ENCODE results near the gene BHLHA9.

DNA sequence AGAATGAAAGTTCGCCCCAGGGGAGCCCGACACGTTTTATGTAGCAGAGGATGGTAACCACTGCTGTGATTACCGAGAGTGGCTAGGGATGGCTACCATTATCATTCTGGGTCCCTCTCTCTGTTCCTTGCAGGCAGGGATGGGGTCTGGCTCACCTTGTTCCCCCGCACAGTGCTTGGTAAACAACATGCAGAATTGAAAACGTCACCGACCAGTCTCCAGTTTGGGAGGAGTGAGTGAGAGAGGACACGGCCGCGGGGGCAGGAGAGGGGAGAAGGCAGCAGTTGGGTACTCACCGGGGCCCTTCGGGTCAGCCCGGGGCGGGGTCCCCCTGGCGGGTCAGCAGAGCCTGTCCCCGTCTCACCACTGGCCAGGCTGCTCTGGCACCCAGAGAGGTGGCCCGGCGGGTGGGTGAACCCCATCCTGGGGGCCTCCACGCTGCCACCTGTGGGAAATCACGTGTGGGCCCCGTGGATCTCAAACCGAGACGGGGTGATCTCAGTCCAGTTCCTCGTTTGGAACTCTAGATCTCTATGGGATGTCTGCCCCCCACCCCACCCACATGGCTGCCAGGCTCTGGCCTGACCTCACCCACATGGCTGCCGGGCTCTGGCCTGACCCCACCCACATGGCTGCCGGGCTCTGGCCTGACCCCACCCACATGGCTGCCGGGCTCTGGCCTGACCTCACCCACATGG lies 34.1 kb upstream of the DOC2B start:
- RRBS: 72% methylated on average over 5 of the region's 27 CpGs

- RRBS: 90% methylated on average over 8 of the region's 30 CpGs
Observed at GRCh38 chr17:305076-306072, 47.2 kb downstream of the RPH3AL start.

GRCh38 chr17:334810-335531 lies 17.6 kb downstream of the RPH3AL start:
- RRBS: no CpG with 5 or more reads among the region's 37 CpGs

DNA sequence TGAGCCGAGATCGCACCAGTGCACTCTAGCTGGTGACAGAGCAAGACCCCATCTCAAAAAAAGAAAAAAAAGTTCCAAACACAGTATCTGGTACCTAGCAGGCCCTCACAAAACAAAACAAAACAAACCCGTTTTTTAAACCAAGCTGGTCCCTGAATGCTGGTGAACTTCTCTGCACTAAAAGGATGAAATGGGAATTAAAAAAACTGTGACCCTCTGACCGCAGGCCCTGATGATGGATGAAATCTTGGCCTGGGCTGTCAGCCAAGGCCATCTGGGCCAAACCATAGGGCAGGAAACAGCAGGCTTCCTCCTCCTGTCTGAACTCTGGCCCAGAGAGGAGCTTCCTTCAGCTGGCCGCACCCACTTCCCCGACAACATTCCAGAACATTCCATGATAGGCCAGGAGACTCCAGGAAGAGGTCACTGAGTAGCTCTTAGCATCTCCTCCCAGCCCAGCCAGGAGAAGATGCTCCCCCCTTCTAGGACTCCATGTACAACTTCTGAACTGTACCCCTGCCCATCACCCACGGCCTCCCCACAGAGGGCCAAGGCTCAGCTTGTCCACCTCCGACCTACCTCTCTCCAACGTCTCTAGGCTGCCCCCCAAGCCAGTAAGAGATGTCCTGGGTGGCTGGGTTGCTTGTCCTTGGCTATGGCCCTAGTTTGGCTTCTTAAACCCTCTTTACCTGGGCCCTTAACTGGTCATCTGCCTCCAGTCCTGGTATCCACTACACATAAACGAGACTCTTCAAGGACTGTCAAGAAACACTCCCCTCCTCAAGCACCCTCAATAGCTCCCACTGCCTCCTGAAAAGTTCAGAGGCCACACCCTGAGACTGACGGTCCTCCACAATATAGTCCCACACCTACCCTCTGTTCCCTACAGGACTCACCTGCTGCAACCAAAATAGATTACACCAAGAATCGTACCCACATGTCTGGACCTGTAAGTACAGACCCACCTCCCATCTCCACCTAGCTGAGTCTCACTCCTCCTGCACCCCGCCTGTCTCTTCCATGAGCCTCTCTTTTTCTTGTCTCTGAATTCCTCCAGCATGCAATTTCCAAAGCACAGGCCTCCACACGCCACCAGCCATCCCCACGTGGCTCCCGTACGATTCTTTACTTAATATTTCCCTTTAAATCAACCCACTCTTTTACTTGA lies 1.7 kb downstream of the RPH3AL start:
- RRBS: no CpG with 5 or more reads among the region's 17 CpGs

- RRBS: no CpG with 5 or more reads among the region's 8 CpGs
Observed at GRCh38 chr17:353032-353552, 485 bp upstream of the RPH3AL start.

DNA sequence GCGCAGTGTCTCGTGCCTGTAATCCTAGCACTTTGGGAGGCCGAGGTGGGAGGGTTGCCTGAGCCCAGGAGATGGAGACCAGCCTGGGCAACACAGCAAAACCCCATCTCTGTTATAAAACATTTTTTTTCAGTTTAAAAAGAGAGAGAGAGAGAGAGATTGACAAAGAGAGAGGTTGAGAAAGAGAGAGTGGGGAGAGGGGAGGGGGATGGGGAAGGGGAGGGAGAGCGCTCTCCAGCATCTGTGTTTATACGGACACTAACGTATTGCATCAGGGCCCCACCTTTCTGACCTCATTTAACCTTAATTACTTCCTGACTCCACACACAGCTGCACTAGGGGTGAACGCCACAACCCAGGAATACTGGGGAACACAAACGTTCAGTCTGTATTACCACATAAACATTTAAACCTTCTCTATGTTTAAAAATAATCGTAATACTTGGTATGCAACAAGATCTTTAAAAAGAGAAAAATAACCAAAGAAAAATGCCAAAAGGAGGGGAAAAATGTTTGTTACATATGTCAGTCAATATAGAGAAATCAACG lies 24.9 kb upstream of the RPH3AL start:
- RRBS: no CpG with 5 or more reads among the region's 10 CpGs

DNA sequence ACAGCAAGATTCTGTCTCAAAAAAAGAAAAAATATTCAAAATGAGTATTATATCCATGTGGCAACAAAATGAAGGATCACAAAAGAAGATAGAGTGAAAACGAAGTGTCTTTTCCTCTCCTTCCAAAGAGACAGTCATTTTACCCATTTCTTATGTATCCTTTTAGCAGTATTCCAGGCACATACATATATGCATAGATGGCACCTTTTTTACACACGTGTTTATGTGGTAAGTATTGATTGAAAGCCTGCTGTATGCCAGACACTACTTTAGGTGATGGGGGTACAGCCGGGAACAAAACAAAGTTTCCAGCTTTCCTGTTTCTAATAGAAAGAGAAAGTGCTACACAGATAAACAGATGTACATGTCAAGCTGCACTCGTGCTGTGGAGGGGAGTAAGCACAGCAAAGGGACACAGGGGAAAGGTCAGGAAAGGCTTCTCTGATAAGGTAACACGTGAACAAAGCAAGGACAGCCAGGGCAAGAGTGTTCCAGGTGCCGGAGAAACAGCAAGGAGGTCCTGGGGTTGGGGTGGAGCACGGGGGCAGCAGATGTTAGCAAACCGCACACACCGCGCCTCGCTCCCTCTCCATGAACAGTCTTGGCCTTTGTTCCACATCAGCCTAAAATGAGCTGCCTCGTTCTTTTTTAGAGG lies 16.5 kb upstream of the C17orf97 start:
- RRBS: no CpG with 5 or more reads among the region's 12 CpGs

DNA sequence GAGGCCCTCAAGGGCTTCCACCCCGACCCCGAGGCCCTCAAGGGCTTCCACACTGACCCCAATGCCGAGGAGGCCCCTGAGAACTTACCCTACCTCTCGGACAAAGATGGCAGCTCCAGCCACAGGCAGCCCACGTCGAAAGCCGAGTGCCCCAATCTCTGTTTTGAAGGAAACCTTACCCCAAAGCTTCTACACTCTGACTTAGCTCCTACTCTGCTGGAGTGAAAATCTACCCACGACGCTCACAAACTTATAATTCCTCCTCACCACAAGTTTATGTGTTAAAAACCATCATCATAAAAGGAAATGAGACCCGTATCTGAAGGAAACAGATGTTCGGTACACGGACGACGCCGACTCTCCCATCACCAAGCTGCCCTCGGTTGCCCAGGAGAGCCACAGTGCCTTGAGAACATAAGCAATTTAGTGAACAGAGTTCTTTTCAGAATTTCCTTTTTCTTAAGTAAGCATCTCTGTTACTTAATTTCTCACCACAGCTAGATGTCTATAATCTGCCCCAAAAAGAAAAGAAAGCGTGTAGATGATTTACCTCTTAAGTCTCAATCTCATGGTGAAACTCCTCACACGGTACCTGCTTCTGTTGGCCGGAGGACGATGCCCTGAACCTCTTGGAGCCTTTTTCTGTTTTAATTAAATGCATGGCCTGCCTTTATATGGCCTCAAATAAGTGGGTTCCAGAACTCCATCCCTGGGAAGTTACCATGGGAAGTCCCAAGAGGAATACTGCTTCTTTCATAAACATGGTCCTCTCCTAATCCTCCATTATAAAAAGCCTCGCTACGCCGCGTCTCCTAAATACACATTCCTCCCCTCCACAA lies 4.0 kb downstream of the C17orf97 start:
- RRBS: no CpG with 5 or more reads among the region's 24 CpGs

DNA sequence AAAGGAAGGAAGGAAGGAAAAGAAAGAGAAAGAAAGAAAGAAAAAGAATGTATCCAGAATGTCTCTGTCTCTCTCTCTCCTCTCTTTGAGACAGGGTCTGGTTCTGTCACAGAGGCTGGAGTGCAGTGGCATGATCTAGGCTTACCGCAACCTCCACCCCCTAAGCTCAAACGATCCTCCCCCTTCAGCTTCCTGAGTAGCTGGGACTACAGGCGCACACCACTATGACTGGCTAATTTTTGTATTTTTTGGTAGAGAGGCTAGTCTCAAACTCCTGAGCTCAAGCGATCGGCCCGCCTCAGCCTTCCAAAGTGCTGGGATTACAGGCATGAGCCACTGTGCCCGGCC lies 8.2 kb downstream of the C17orf97 start:
- RRBS: no CpG with 5 or more reads among the region's 7 CpGs

- RRBS: 85% methylated on average over 4 of the region's 32 CpGs
Observed at GRCh38 chr17:789843-790672, 7.9 kb downstream of the MRM3 start.

GRCh38 chr17:791427-792090 lies 9.4 kb downstream of the MRM3 start:
- RRBS: 95% methylated on average over 5 of the region's 23 CpGs

DNA sequence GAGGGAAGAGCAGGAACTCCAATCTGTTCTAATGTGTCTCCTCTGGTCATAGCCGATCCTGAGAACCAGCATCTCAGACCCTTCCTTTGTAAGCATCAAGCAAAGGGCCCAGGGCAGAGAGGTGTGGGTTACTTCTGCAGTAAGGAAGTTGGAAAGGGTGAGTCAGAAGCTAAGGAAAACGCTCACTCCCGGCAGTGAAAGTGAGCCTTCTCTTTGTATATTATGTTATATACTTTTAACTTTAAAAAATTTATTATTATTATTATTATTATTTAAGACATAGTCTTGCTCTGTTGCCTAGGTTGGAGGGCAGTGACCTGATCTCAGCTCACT lies 77.7 kb downstream of the MRM3 start:
- RRBS: no CpG with 5 or more reads among the region's 3 CpGs

DNA sequence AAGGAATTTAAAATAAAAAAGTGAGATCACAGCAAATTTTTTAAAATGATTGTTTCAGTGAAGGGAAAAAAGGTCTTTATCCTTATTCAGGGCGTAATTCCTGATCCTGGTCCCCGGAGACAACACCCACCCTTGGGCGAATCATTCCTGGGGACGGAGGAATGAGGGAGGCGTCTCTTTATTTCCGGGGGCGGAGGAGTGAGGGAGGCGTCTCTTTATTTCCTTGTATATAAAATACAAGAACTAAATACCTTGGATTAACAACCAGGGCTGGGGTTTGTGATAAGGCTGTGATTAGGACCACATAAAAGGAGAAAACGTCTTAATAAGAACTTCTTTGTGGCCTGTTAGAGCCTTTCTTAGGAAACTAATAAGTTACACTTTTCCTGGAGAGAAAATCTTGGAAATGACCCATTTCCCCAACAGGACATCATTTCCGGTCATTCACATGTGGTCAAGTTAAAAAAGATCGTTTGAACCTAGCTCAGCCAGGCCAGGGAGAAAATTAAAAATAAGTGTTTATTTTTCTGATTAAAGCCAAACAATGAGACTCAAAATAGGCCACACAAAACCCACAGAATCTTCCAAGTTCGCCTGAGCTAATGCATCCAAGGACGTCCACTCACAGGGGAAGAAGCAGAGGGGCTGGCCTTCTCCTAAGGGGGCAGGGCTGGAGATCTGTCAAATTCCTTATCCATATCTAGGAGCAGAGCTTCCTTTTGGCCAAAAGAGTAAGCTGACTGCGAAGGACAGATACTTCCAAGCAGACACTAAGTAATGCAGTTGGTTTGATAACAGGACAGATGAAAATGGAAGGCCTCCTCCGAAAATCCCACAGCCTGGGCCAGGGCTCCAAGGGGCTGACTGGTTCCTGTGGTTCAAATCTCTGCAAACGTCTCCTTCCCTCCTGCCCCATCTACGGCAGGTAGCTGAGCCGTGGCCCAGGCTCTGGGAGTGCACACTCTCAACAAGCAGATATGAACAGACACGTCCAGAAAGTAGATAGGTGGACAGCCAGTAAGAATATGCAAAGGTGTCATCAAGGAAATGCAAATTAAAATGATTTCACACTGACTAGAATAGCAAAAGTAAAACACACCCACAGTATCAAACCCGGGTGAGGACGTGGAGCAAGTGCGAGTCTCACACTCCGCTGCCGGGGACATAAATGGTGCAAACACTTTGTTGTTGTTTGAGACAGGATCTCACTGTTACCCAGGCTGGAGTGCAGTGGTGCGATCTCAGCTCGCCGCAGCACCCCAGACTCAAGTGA lies 98.4 kb downstream of the MRM3 start:
- RRBS: 83% methylated on average over 11 of the region's 27 CpGs

GRCh38 chr17:883013-883978 lies 96.3 kb downstream of the NXN start:
- RRBS: no CpG with 5 or more reads among the region's 21 CpGs

- RRBS: no CpG with 5 or more reads among the region's 2 CpGs
Observed at GRCh38 chr17:900362-900623, 79.3 kb downstream of the NXN start.

DNA sequence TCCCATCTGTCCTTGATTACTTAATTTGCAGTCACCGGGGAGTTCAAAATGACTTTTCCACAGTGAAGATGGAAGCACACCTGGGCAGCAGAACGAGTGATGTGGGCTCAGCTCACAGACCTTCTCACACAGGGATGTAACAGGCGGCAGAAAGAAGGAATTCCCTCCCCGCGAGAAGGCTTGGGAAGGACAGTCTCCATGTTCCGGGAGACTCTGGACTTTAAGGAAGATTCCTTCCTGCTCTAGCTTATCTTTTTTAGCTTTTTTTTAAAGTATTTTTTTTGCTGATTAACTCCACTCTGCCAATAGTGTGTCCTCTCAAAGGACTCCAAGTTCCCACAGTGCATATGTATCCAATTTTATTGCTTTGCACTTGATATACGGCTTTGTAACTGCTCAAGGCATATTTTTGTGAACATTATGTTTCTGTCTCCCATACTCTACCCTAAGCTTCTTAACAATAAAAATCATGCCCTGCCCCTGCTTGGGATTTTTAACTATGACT lies 68.8 kb downstream of the NXN start:
- RRBS: no CpG with 5 or more reads among the region's 7 CpGs

GRCh38 chr17:948226-948626 lies 31.4 kb downstream of the NXN start:
- RRBS: 95% methylated on average over 5 of the region's 11 CpGs

DNA sequence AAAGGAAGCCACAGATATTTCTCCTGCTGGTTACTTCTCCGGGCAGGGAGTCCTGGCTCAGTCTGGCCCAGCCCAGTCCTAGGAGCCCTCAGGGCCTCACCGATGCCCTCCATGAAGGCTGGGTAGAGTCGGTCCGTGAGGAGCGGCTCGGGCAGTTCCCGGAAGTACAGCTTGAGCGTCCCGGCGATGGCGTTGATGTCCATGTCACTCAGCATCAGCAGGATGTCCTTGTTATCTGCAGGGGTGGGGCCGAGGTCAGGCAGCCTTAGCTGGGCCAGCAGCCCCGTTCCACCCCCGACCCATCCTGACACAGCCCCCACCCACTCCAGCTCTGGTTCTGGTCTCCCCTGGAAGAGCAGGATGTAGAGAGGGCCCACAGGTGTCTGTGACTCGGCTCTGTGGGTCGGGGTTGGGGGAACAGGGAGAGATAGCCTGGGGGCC lies 13.7 kb downstream of the TIMM22 start:
- RRBS: 82% methylated on average over 6 of the region's 16 CpGs

- RRBS: no CpG with 5 or more reads among the region's 13 CpGs
Observed at GRCh38 chr17:1267390-1267844, 2.8 kb upstream of the BHLHA9 start.

DNA sequence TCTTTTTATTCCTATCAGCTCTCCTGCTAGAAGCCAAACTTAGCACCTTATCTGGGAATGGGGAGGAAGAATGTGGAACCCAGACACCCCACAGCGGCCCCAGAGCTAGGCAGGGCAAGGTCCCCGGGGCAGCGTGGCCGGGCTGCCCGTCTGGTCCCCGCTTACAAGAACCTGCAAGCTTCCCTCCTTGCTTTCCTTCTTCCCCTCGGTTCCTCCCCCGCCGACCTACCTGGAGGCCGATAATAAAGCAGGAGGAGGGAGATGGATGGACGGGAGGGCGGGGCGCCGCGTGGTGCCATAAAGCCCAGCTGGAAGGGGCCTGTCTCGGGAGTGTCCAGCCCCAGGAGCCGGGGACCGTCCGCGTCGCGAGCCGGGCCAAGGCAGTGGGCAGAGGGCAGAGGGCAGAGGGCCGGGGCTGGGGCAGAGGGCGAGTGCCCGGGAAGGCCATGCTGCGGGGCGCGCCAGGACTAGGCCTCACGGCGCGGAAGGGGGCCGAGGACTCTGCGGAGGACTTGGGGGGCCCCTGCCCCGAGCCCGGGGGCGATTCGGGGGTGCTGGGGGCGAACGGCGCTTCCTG lies at the start of gene BHLHA9:
TSS of gene BHLHA9 (plus strand) at position 327 of the 577 bp plus-strand sequence.
- RRBS: 70% methylated on average over 14 of the region's 41 CpGs